SP-49 (cell line): ENCODE measurements around a stretch of chr1.

DNA sequence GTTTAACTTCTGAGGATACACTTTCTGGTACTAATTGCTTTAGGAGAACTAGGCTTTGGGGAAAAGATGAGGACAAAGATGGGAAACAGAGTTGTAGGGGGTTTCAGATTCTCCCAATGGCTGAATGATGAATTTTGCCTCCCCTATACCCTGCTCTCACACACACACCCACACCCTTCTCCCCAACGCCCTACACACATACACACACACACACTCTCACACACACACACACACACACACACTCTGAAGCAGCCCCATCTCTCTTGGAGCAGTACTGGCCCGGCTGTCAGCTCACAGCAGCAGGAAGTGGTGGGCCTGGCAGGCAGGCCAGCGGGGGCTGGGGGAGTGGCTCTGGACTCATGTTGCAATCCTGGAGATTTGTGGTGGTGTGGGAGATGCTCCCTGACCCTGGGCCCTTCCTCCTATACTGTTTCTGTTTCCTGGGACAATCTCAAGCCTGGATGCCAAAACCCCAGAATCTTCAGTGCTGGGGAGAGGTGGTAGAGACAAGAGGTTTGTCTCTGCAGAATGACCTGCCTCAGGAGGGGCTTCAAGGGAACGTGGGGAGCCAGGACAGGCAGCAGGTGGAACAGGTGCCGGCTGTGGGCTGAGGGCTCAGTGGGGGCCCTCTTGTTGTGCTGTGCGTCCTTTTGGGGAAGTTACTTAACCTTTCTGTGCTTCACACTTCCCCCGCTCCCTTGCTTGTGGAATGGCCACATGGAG lies 2.3 kb downstream of the IKBKE start:
- PRO-cap, result no peak

GRCh38 chr1:206487015-206487309 lies 16.7 kb downstream of the IKBKE start:
- PRO-cap, result no peak

DNA sequence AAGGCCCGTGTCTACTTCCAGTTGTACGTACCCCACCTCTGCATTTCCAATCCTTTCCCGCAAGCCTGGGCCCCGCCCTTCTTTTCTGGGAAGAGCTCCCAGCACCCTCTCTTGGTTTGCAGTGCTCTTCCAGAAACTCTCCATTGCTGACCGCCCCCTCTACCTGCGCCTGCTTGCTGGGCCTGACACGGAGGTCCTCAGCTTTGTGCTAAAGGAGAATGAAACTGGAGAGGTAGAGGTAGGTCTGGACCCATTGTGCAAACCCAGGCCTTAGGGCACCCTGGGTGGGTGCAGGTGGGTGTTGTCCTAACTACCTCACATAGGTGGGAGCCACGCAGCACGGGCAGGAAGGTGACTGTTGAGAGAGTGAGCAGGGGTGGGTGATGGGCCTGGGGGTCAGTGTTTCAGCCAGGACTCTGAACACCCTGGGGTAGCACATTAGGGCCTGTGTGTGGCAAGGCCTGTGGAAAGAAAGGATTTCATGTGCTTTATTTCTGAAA lies 27.2 kb downstream of the EIF2D start:
- PRO-cap, result no peak

DNA sequence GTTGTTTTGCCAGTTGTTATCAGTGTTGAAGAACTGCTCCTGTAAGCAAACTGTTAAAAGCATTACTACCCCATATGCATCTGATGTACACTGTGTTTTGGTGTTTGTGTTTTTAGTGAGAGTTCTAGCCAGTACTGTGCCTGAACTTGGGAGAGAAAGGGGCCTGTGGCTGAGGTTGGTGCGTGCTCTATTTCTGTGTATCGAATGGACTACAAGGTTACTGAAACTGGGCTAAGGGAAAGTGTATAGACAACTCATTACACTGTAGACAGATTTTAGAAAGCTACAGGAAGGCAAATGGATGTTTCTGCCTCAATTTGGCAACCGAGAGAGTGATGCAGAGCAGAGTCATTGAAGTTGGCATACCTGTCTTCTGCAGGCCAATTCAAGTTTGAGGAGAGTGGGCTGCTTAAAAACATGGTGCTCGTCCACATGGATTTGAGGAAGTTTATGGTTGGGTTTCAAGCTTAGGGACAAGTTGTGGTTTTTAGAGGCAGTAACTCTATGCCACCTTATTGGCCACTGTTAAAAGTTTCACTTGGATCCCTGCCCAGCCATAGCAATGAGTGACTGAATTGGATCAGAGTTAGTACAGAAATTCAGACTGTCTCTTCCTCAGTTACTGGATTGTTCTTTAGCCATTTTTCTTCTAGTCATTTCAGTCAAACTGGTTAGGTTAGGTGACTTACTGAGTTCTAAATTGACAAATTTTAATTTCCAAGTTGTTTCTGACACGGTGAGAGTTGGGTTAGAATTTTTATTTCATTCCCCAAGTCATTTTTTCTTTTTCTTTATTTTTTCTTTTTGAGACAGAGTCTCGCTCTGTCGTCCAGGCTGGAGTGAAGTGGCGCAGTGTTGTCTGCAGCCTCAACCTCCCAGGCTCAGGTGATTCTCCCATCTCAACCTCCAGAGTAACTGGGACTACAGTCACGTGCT lies 17.2 kb downstream of the DYRK3 start:
- PRO-cap, result no peak

GRCh38 chr1:206692296-206692970 lies 7.7 kb downstream of the MAPKAPK2 start:
- PRO-cap, result no peak

DNA sequence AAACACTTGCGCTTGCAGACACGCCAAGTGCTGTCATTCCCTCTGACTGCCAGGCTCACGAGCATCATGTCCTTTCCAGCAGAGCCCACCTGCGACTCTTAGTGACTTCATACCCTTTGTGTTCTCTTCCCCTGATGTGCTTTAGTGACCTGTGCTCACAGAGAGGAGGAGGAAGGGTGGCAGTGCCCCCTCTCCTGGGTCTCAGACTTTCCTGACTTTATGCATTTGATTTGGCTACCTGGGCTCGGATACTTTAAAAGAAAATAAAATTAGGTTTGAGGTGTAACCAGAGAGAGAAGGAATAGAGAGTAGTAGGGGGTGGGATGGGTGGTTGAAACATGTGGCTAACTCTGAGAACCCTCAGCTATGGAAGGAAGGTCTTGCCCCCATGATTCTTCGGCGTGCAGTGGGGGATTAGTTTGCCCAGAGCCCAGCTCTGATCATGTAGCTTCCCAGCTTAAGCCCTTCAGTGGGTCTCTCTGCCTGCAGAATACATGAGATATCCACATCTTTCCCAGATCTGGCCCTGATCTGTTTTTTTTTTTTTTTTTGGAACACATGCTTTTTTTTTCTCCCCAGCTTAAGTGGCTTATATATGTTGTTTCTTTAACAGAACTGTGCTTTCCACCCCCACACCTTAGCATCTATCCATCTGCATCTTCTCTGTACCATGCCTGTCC lies 10.4 kb downstream of the MAPKAPK2 start:
- PRO-cap, result no peak

- PRO-cap, result no peak
Measured at GRCh38 chr1:206696669-206697403, 12.1 kb downstream of the MAPKAPK2 start.

DNA sequence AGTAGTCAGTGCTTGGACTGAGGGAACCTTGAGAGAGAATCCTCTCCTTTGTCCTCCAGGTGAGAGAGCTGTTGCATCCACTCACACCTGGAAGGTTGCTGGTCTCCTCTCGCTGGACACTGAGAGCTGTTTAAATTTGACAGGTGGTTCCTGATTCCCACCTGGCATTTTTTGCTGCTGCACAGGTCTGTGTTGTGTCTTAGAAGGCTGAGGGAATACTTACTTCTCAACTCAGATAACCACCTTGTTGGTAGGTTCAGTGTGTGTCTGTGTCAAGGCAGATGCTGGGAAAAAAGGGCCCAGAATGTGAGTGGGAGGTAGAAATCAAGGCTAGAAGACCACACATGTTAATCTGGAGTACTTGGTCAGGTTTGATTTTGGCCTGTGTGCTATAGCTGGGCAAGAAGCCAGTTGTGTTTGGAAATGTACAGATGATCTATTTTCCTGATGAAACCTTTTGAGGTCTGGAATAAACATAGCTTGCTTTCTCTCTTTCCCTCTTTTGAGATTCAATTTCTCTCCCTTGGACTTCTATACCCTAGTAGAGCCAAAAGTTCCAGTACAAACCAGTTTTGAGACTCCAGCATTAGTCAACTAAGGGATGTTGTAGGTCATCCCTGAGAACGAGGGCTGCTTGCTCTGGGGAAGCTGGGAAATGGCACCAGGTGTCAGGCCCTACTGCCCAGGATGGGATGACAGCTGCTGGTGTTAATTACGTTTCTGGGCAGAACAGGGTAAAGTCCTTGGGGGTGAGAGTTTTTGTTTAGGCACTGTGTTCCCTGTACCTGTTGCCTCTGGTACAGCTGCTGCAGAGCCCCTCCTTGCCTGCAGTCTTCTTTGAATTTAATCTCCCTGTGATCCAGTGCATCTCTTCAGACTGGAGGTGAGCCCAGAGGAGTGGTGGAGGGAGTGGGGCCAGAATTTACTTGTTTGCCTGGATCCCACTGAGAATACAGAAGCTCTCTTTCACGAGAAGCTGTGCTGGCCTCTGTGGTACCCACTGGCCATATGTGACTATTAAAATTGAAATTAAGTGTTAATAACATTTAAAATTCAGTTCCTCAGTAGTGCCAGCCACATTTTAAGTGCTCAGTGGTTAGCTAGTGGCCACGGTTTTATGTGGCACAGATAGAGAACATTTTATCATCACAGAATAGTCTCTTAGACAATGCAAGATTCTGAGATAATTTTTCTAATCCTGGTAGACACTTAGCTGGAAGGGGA lies 15.9 kb downstream of the MAPKAPK2 start:
- PRO-cap, result no peak

- PRO-cap, result no peak
Measured at GRCh38 chr1:206703026-206704173, 18.7 kb downstream of the MAPKAPK2 start.

GRCh38 chr1:206905322-206906151 lies 8.3 kb downstream of the IL24 start:
- PRO-cap, result no peak

- PRO-cap, result no peak
Measured at GRCh38 chr1:206932325-206932600, 10.5 kb upstream of the FCMR start.

- PRO-cap, result no peak
Measured at GRCh38 chr1:206932799-206933373, 11.1 kb upstream of the FCMR start.

GRCh38 chr1:207018824-207019566 lies 13.6 kb downstream of the C1orf116 start:
- PRO-cap, result no peak

DNA sequence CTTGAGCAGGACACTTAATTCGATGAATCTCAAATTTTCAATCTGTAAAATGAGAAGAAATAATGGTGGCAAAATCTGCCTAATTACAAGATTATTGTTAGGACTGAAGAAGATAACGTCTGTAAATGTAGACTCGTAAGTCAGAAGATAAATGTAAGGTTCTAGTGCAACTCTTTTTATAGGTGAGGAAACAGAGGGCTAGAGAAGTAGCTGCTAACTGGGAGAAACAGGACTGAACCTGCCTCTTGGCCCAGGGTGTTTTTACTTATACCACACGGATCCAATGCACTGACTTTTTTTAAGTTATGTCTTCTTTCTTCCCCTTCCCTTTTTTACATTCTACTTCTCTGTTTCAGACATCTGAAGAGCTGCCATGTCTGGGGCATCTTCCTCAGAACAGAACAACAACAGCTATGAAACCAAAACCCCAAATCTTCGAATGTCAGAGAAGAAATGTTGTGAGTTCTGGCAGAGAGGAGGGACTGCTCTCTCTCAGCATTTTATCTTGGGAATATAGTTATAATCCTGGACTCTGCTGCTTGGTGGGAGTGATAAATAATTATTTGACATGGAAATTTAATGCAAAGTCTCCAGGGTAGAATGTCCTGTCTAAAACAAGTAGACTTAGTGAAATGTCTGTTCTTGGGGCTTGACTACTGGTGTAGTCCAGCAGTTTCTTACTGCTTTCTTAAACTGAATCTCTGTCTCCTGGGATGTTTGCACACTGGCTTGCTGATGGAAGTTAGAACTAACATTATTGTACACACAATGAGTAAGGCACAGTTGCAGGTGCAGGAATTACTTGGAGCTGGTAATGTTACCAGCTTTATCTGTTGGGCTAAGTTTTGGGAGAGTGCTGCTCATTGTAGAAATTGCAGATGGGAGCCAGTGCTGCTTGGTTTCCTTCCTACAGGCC lies 1.5 kb downstream of the PFKFB2 start:
- PRO-cap, result no peak

- PRO-cap, result no peak
Measured at GRCh38 chr1:207063490-207064066, 10.5 kb downstream of the PFKFB2 start.

- PRO-cap, result no peak
Measured at GRCh38 chr1:207153142-207153435, 49.1 kb downstream of the C4BPA start.

- PRO-cap, result no peak
Measured at GRCh38 chr1:207218974-207219570, 102.4 kb upstream of the CD55 start.

GRCh38 chr1:207798977-207800054 lies 47.5 kb downstream of the CD46 start:
- PRO-cap, result no peak

- PRO-cap, result no peak
Measured at GRCh38 chr1:207801006-207801386, 49.1 kb downstream of the CD46 start.

DNA sequence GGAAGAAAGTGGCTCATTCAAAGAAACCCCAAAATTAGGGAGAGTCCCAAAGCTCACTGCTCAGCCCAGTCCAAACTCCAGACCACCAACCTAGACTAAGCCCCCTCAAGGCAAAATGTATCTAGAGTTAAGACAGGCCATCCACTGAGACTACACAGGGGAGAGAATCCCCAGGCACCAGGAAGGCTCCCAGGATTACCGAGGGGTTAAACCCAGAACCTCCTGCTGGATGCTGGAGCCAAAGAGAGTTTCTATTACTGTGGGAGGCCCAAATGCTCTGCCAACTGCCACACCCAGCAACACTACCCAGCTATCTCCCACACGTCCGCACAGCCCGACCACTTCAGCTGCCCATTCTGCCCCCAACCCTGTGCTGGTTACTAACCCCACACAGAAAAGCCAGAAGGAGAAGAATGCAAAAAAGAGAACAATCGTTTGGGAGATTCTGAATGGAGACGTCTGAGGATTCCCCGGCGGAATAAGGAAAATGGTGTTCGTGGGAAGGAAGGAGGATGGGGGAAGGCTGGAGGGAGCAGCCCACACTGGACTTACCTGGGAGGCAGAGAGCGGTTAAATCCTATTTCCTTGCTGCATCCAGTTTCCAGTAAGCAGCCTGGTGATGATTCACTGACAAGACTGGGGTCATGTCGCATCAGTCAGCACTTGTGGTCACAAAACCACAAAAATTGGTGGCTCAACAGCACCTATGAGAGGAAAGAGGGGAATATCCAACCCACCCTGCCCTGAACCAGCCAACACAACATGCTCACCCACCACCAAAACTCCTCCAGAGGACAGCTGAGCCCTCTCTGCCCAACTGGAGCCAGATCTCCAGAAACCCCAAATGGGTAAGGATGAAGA lies 63.8 kb downstream of the CD46 start:
- PRO-cap, result no peak